ENCODE results near the genes RFC1, KLB and SMIM14.

GRCh38 chr4:38976199-38976859, 55.9 kb downstream of the TMEM156 start:
- PRO-cap, 4 experiments = no peak in any of the 4 experiments
- RAMPAGE, long total RNA, 4 experiments = no peak in any of the 4 experiments

DNA sequence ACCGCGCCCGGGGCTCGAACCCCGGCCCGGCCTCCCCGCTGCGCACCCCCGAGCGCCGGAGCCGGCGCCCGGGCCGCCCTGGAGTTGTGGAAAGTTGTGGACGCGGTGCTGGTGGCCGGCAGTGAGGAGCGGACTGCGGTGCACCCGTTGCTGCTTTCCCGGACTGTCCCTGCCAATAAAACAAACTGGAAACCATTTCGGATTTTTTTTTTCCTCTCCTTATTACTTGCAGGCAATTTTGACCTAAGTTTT, 13.0 kb upstream of the TMEM156 start:
- PRO-cap, 4 experiments = peak in 3 of 4 experiments; most common plus-strand start position 97 of the sequence (in 2); most common minus-strand start position 165 of the sequence (in 2)
- RAMPAGE, long total RNA, 4 experiments = no peak in any of the 4 experiments

GRCh38 chr4:39365462-39366751, at the start of gene RFC1:
Gene RFC1 (minus strand): TSS chr4:39366362.
- PRO-cap, 4 experiments = peak in 4 of 4 experiments; most common plus-strand start chr4:39366464 (in 2); most common minus-strand start chr4:39366362 (in 4)
- RAMPAGE, long total RNA, 4 experiments = start-site peak on the minus strand in 4 of 4 experiments, at chr4:39366329-39366356 at its widest, 55 to 133 reads per replicate

DNA sequence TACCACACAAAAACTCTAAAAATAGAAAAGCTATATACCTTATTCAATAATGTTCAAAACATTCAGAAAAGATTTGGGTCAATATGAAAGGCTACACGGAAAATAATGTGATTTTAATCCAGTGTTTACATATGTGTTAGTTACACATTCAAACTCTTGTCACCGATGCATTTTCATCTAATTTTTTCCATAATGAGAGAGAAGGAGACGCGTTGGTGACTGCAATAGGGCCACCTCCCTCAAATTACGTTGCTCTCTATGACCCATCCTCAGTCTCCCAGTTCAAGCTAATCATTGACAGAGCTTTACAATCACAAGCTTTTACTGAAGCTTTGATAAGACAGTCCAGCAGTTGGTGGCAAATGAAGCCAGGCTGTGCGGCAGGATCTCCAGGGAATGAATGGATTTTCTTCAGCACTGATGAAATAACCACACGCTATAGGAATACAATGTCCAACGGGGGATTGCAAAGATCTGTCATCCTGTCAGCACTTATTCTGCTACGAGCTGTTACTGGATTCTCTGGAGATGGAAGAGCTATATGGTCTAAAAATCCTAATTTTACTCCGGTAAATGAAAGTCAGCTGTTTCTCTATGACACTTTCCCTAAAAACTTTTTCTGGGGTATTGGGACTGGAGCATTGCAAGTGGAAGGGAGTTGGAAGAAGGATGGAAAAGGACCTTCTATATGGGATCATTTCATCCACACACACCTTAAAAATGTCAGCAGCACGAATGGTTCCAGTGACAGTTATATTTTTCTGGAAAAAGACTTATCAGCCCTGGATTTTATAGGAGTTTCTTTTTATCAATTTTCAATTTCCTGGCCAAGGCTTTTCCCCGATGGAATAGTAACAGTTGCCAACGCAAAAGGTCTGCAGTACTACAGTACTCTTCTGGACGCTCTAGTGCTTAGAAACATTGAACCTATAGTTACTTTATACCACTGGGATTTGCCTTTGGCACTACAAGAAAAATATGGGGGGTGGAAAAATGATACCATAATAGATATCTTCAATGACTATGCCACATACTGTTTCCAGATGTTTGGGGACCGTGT, at the start of gene KLB:
KLB (plus strand) TSS at position 343 of the 1,060 bp plus-strand sequence.
- PRO-cap, 4 experiments = no peak in any of the 4 experiments
- RAMPAGE, long total RNA, 4 experiments = no peak in any of the 4 experiments

- PRO-cap, 4 experiments = no peak in any of the 4 experiments
- RAMPAGE, long total RNA, 4 experiments = no peak in any of the 4 experiments
These were observed 8.3 kb downstream of the RPL9 start for GRCh38 chr4:39449975-39451285.

DNA sequence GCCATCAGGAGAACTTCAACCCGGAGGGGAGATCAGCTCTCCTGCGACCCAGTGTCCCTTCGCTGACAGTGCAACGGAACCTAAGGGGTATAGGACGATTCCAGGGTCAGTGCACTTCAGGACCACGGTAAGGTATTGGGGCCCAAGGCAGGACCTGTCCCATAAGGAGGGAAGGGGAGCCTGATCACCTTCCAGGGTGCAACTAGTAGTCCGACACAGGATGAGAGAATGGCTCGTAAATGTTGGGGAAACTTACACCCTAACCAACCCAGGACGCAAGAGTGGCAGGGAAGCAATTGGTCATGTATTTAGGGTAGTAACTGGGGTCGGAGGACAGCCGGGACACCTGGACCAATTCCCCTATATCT, 26.4 kb downstream of the LIAS start:
- PRO-cap, 4 experiments = no peak in any of the 4 experiments
- RAMPAGE, long total RNA, 4 experiments = no peak in any of the 4 experiments

GRCh38 chr4:39638377-39639420, at the start of gene SMIM14:
Gene SMIM14 (minus strand): TSS chr4:39638865.
- PRO-cap, 4 experiments = peak in 4 of 4 experiments; most common plus-strand start chr4:39639039 (in 4); most common minus-strand start chr4:39638442 (in 3)
- RAMPAGE, long total RNA, 4 experiments = start-site peak on the plus strand in 2 of 4 experiments, at chr4:39639140-39639206 at its widest, 9 to 12 reads per replicate; start-site peak on the minus strand in 4 of 4 experiments, at chr4:39638840-39639088 at its widest, 212 to 788 reads per replicate

DNA sequence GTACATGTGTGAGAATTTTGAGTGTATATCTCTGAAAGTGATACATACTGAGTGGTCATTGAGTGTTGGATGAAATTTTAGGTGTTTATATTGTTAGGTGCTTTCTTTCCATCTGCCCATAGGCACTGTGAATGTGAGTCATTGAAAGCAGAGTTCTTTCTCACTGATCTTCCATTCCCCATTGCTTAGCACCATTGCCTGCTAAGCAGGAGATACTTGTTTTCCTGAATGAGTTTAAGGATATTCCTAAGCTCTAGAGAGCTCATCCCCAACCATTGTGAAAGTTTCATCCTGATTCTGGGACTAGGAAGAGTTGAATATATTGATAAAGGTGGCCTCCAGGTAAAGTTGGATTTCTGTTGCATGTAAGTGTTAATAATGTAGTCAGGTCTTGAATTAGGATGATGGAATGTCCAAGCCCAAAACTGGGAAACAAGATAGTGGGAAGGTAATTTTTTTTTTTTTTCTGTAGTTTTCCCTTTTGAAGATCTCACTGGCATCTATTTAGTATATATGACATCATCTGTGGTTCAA, 22.0 kb downstream of the UBE2K start:
- PRO-cap, 4 experiments = no peak in any of the 4 experiments
- RAMPAGE, long total RNA, 4 experiments = no peak in any of the 4 experiments

DNA sequence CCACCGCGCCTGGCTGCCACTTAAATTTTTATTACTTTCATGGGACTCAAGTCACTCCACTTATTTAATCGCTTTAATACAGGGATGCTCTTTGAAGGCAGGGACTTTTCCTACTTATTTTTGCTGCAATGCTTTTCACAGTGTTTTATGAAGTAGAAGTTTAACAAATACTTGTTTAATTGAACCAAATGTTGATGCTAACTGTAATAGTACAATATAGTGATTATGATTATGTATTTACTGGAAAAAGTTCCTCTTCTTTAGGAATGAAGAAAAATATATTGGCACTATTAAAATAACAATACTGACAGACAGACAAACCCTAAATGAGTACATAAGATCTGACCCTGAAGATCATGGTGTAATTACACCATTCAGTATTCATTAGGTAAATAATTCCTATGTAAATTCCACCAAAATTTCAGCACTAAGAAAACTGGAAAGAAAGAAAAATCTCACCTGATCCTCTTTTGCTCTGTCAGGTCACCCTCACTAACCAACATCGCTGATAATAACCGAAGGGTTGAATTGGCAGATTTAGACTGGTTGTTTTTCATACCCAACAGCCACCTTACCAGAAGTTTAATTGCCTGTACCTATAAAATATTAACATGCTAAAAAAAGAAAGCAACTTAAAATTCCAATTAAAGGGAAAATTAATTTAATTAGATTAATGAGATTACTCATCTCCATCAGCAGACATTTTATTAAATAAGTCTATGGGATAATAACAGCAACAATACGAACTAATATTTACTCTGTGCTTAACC, 111.1 kb downstream of the PDS5A start:
- PRO-cap, 4 experiments = no peak in any of the 4 experiments
- RAMPAGE, long total RNA, 4 experiments = no peak in any of the 4 experiments

DNA sequence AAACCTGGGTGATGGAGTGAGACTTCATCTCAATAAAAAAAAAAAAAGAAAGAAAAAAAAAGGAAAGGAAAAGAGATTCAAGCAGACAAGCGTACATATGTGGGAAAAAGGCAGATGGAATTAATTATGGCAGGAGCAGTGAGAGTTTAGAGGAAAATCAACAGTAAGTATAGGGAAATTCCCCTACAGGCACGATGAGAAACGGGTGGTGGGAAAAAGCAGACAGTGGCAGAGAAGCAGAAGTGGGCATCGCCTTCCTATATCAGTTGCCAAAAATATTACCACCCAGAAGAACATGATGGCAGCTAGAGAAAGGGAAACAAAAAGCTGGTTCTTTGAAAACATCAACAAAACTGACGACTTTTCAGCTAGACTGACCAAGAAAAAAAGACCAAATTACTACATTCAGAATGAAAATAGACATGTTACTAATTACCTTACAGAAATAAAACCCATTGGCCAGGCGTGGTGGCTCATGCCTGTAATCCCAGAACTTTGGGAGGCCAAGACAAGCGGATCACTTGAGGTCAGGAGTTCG, 31.5 kb downstream of the PDS5A start:
- PRO-cap, 4 experiments = peak in 1 of 4 experiments; most common minus-strand start position 230 of the sequence (in 1)
- RAMPAGE, long total RNA, 4 experiments = no peak in any of the 4 experiments

DNA sequence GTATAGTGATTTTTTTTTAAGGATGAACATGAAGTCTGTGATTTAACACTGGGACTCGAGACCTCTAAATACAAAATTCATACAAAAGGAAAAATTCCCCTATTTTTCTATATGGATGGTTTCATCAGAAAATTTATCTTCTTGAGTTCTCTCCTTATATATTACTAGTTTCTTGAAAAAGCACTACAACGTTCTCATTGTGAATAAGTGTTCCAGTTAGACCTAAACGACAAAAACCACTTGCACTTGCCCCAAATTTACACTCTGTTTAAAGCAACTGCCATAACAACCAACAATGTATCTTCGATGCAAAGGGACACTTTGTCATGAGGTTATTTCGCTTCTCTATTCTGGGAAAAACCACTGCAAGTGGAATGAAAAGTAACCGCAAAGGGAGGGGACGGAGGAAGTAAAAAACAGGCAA, 1.4 kb upstream of the N4BP2 start:
- PRO-cap, 4 experiments = peak in 2 of 4 experiments; most common plus-strand start position 390 of the sequence (in 2); most common minus-strand start position 294 of the sequence (in 2)
- RAMPAGE, long total RNA, 4 experiments = no peak in any of the 4 experiments

GRCh38 chr4:40173552-40174090, 23.2 kb upstream of the RHOH start:
- PRO-cap, 4 experiments = peak in 1 of 4 experiments; most common plus-strand start chr4:40173817 (in 1); most common minus-strand start chr4:40173715 (in 1)
- RAMPAGE, long total RNA, 4 experiments = no peak in any of the 4 experiments

- PRO-cap, 4 experiments = peak in 1 of 4 experiments; most common minus-strand start chr4:40191648 (in 1)
- RAMPAGE, long total RNA, 4 experiments = no peak in any of the 4 experiments
These were observed 5.3 kb upstream of the RHOH start for GRCh38 chr4:40191441-40192005.

- PRO-cap, 4 experiments = peak in 1 of 4 experiments; most common plus-strand start chr4:40265499 (in 1); most common minus-strand start chr4:40265476 (in 1)
- RAMPAGE, long total RNA, 4 experiments = no peak in any of the 4 experiments
These were observed 68.3 kb downstream of the RHOH start for GRCh38 chr4:40264997-40265759.

DNA sequence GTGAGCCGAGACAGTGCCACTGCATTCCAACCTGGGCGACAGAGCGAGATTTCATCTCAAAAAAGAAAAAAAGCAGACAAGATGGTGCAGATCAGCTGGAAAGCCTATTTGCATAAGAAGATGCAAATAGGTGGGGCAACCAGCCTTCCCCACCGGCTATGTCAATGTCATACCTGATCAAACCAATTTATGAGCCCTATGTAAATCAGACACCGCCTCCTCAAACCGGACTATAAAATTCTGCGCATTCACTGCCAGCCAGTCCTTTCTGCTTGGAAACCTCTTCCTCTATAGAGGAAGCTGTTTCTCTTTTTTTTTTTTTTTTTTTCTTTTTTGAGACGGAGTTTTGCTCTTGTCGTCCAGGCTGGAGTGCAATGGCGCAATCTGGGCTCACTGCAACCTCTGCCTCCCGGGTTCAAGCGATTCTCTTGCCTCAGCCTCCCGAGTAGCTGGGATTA, 64.5 kb upstream of the CHRNA9 start:
- PRO-cap, 4 experiments = peak in 1 of 4 experiments; most common plus-strand start position 261 of the sequence (in 1)
- RAMPAGE, long total RNA, 4 experiments = no peak in any of the 4 experiments

DNA sequence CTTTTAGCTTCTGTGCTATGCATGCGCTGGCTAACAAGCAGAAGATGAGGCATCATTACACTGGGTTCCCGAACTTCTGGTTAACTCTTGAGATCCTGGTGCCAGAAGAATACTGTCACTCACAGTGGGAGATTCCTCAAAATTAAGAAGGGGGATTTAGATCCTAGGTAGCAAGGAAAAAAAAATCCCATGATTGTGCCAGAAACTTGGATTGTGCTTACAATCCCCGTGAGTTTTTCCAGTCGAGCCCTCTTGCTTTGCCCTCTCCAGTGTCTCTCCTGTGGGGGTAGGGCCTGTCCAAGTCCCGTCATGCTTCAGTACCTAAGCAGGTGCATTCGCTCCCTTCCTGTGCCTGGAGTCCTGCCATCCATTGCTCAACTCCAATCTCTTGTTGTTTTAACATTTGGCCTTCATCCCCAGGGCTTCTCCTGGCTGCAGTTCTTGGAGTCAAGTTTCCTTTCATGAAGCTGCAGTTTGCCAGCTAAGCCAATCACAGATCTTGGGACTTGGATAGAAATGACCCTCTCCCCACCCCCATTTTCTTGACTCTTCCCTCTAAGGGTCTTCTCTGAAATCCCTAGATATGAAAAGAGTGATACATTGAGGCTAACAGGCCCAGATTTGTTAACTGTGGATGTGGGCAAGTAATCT, 60.6 kb downstream of the CHRNA9 start:
- PRO-cap, 4 experiments = no peak in any of the 4 experiments
- RAMPAGE, long total RNA, 4 experiments = no peak in any of the 4 experiments

- PRO-cap, 4 experiments = no peak in any of the 4 experiments
- RAMPAGE, long total RNA, 4 experiments = no peak in any of the 4 experiments
These were observed 90.1 kb downstream of the CHRNA9 start for GRCh38 chr4:40424856-40425968.

DNA sequence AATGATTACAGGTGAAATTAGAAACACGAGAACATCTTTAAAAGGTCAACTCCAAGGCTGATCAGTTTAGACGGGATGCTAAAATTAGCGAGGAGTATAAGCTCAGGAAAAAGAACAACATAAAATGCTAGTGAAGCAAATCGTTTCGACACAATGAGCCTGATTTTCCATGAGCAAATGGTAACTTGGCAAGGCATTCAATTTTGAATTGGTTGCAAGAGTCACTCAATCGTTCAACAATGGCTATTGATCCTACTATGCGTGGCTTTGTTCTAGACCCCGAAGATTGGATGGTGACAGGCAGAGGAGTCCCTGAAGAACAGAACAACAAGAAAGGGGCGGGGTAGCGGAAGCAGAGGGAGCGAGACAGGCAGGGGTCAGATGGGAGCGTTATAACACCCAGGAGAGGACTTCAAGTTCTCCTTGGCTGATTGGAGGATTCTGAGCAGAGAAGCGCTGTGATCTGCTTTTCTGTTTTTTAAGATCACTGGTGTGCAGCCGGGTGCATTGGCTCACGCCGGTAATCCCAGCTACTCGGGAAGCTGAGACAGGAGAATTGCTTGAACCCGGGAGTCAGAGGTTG, 146.5 kb downstream of the RBM47 start:
- PRO-cap, 4 experiments = no peak in any of the 4 experiments
- RAMPAGE, long total RNA, 4 experiments = no peak in any of the 4 experiments

DNA sequence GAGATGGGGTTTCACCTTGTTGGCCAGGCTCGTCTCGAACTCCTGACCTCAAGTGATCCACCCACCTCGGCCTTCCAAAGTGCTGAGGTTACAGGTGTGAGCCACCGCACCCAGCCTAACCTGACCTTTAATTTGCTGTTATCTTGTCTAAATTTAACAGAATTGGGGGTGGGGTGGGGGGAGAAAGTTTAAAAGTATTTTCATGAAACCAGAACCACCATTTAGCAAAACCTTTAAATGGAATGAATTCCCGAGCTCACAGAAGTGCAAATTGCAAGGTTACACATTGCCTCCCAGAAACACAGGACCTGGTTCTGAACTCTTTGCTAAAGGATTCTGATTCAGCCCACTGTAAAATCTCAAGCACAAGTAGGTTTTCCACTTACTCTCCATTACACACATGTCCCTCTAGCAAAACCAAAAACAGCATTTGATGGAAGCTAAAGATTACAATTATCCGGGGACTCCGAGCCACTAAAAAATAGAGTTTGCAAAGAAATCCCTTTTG, 115.7 kb downstream of the RBM47 start:
- PRO-cap, 4 experiments = no peak in any of the 4 experiments
- RAMPAGE, long total RNA, 4 experiments = no peak in any of the 4 experiments

- PRO-cap, 4 experiments = no peak in any of the 4 experiments
- RAMPAGE, long total RNA, 4 experiments = no peak in any of the 4 experiments
These were observed 105.0 kb downstream of the RBM47 start for GRCh38 chr4:40524543-40525274.